Mesenchymal stem cell of Wharton's jelly (primary cell): ENCODE results near the genes ADAMTS4, FCGR3A, ATF6 and SH2D1B.

- CAGE, long polyA plus RNA: no peak
Observed at GRCh38 chr1:161195181-161195570, 3.7 kb downstream of the ADAMTS4 start.

GRCh38 chr1:161198827-161199503, at the start of gene ADAMTS4:
Gene ADAMTS4, minus strand, starts transcription at chr1:161199054.
- CAGE, long polyA plus RNA: no peak

DNA sequence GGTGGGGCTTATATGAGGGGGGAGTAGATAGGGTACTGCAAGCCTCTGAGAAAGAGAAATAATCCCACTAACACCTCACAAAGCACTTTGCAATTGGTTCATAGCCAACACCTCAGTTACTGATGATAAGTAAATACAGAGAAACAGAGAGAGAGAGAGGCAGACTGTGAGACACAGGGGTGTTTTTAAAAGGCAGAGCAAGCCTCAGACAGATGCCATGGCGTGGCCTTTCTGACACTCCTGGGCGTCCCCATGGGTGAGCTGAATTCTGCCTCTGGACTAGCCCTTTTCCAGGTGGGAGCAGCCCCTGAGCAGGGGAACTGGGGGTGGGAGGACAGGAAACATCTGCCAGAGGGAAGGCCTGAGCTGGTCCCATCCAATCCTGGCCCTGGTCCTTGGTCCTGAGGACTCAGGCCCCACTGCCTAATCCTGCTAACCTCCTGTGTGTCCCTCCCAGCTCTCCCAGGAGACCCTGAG, 6.1 kb downstream of the FCGR2A start:
- CAGE, long polyA plus RNA: no peak

DNA sequence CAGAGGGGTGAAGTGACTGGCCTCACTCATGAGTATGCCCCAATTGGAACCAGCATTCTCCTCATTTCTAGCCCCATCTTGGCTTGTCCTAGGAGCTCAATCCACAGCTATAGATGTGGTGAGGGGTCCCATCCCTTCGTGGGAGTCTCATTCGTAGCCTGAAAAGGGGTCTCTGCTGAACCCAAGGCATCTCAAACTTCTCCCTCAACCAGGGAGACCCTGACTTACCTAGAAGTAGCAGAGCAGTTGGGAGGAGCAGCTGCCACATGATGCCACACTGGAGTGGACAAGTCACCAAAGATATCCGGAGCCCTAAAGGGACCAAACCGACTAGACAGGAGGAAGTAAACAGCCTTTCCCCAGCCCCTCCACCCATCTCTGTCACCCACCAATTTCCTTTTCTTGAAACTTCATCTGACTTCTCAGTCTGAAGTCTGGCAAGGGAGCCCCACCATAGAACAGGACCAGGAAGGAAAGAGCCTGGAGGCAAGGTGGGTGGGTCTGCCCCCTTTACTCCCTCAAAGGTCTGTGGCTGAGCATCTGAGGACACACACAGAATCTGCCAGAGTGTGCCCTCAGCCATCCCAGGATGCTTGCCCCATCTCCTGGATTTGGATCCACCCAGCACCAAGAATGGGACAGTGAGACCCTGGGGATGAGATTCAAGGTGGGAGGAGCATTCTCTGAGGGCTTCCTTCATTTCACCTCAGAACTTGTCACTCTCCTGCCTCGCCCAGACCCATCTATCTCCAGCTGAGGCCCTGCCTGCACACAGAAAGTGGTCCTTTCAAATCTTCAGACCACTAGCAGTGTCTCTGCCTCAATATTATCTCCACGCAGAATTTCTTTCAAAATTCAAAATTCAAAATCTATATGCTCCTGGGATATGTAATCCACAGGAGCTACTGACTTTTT, at the start of gene FCGR3A:
FCGR3A (minus strand) TSS at position 350 of the 915 bp plus-strand sequence.
- CAGE, long polyA plus RNA: no peak

- CAGE, long polyA plus RNA: no peak
Observed at GRCh38 chr1:161623727-161624223, 7.2 kb downstream of the FCGR3B start.

- CAGE, long polyA plus RNA: no peak
Observed at GRCh38 chr1:161765907-161767072, at the start of gene ATF6. Gene ATF6, plus strand, starts transcription at chr1:161766320.

GRCh38 chr1:161819418-161819921, 53.4 kb downstream of the ATF6 start:
- CAGE, long polyA plus RNA: no peak

DNA sequence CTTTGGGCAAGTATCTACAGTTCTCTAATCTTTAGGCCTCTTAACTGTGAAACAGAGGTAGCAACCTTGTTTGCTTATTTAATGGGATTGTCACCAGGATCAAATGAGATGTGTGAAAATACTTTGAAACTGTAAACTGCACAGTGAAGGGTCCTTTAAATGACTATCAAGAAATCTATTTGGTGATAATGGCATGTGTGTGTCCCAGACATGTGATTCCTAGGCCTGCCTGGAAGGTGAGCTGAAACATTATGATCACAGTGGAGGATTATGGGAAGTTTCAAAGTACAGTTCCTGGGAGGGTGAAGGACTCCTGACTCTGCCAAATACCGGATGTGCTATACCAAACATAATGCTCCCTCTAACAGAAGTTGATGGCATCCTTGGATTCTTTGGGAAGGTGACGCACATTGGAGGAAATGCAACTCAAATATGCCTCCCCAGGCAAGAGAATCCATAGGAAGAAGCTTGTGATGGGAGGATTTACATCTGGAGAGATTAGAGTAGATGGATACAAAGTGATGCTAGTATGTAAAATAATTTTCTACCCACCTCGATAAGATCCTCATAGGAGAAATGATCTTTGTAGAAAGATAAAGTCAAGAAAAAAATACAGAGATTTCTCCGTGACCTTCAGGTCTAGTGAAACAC, 62.5 kb downstream of the NOS1AP start:
- CAGE, long polyA plus RNA: no peak

DNA sequence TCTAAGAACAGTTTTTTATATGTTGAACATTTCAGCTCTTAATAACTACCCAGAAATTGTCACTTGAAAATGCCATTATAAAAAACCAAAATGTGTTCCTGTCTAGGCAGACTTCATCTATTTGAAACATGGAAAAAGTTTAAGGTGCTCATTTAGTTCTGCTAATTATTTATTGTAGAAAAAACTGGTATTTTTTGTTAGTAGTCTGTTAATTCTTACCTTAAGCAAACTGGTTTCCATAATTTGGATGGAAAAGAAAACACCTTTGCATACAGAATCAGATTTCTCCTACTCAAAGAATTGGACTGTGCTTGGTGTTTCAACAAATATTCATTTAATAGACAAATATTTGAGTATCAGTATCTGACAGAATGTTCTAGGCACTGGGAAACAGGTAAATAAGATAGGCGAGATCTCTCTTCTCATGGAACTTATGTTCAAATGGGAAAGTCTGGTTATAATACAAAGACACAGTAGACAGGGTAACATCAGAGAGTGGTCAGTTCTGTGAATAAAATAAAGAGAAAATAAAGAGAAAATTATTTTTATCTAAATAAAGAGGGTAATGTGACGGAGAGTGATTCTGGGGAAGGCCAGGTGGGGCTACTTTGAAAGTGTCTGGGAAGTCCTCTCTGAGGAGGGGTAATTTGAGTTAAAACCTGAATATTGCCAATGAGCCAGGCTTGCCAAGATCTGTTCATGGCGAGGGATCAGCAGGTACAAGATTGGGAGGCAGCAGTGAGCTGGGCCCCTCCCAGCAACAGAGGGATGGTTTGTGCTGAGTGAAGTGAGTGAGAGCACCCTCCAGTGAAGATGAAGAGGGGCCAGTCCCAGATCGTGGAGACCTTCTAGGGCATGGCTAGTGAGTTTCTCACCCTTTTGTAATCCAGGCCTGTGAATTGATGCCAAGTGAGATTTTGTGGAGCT, 120.0 kb downstream of the NOS1AP start:
- CAGE, long polyA plus RNA: no peak

- CAGE, long polyA plus RNA: no peak
Observed at GRCh38 chr1:162363869-162364191, 12.8 kb downstream of the SPATA46 start.

GRCh38 chr1:162368267-162368934, 8.3 kb downstream of the SPATA46 start:
- CAGE, long polyA plus RNA: no peak

DNA sequence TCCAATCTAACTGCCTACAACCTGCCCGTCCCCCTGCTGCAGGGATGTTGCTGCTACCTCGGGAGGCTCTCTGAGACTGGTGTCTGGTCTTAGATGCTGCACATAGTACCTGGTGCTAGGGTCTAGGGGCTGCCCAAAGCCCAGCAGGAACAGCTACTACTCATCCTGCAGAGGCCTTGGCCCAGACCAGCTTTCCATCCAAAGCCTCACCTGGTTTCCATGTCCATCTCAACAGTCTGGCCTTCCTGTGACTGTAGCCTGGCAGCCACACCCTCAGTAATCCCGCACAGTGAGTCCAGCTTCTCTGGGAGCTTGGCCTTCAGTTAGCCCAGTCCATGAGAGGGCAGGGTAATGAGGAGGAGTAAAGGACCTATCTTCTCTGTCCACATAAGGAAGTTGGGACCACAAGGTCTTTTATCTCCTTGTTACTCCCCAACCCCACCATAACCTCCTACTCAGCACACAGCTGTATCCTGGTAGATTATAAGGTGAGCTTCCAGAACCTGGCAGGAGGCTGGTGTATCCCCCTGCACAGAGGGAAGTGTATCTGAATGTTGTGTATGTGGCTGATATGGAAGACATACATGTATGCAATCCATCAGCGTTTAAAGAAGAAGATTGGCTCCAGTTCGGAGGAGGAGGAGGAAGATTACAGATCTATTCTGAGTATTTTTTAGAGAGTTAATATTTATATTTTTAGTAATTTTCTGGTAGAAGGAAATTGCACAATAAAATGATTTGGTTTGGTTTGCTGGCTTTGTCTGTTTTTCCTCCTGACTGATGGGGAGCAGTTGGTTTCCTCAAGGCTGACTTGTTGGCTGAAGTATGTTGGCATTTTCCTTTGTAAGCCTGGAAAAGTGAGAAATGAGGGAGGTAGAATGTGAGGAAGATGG, 4.8 kb downstream of the C1orf226 start:
- CAGE, long polyA plus RNA: no peak

- CAGE, long polyA plus RNA: no peak
Observed at GRCh38 chr1:162412026-162412361, at the start of gene SH2D1B. Gene SH2D1B, minus strand, starts transcription at chr1:162412136.

DNA sequence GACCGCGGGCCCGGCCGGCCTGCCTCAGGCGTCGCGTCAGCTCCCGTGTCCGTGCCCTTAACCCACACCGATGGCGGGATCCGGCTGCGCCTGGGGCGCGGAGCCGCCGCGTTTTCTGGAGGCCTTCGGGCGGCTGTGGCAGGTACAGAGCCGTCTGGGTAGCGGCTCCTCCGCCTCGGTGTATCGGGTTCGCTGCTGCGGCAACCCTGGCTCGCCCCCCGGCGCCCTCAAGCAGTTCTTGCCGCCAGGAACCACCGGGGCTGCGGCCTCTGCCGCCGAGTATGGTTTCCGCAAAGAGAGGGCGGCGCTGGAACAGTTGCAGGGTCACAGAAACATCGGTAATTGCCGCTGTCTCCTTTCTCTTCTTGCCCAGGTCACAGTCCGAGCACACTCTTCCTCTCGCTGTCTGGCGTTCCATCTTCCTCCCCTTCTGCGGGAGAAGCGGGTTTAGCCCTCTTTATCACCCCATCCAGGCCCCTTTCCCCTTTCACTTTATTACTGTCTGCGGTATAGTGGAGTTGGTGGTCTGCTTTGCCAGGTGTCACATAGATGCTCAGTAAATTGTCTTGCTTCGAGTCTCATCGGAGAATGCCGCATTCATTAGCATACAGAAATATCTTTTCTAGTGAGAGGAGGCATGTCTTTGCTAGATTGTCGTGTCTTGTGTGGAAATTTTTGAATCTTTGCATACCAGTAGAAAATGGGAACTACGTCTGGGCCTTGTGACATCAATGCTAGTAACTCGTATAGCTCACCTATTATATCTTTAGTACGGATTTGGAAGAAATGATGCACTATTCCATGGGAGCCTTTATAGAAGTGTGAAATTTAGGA, 530 bp downstream of the UHMK1 start:
- CAGE, long polyA plus RNA: no peak

GRCh38 chr1:162499972-162500365, 2.4 kb downstream of the UHMK1 start:
- CAGE, long polyA plus RNA: no peak

DNA sequence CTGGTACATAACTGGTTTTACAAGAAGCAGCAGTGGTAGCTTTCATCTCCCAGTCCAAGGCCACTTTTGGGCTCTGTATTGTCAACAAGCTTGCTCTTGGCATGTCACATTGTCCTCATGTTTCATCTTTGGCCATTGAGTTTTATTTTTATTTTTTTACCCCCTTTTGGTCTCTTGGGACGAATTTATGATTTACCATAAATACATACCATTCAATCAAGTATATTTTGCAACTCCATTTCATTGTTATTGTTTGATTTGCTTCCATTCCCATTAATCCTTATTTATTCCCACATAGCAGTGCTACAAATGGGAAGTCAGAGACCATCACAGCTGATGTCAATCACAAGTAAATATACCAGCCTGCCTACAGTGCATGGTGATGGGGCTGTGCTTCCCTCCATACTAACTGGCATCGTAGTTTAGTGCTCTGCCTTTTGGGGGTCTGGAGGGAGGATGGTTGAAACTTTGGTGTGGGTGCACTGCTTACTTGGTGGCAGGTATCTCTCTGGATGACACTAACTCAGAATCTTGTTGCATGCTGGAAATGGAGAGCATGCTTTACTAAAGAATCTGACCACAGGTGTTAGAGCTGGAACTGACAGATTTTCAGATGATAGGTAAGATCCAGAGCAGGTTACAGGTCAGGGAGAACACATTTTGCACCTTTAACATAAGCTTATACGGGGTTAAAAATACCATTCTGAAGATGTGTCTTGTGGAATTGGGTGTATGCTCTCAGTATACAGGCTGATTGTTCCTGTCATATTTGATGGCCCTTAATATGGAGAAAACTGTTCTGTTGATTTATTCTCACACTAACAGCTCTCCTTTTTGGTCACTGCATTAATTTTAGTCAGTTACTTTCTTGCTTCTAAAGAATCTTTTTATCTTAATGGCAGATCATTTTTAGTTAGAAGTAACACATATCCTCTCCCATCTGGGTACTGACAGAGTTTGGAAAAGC, 31.2 kb downstream of the UAP1 start:
- CAGE, long polyA plus RNA: no peak

DNA sequence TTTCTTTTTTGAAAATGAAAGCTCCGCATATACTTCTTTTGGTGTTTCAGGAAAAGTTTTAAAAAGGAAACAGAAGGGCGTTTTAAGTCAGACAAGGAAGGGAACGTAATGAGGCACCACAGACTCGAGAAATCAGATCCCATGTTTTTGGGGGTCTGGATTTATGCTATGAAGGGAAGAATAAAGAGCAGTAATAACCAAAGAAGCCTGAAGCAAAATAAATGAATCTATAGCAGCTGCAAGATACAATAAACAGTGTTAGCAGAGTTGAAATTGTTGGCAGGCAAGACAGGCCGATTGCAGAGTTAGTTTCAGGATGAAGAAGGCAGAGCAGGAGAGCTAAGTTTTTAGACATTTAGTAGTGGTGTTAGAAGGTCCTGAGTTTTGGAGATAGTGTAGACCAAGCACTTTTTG, 408 bp downstream of the DDR2 start:
- CAGE, long polyA plus RNA: no peak

DNA sequence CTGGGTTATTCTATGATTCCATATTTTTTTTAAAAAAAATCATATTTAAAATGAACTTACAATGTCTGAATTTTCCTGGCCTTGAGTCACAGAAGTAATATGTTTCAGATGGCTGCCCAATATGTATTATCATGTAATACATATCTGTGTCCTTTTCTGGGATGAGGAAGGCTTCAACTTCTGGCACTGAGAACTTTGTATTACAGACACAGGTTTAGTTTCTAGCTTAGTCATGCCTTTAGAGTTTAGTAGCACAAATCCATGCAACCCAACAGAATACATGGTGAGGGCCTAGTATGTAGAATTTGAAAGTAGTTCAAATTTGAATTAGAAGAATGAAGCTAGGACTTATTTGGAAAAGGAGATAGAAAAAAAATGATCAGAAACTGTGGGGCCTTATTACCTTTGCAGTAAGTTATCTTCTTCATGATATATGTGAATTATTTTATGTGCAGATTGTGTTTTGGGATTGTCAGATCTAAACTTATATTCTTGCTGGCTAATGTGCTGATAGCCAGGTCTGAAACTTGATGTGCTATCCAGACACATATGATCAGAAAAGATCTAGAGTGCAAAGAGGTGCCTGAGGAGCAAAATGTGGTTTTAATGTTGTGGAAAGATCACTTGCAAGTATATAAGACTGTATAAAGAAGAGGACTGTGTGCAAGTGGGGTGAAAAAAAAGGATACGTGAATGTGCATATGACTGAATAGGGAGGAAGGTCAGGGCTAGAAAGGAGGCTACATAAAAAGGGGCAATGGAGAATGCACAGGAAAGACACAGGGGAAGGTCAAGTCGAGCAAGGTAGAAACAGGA, 7.6 kb upstream of the HSD17B7 start:
- CAGE, long polyA plus RNA: no peak

DNA sequence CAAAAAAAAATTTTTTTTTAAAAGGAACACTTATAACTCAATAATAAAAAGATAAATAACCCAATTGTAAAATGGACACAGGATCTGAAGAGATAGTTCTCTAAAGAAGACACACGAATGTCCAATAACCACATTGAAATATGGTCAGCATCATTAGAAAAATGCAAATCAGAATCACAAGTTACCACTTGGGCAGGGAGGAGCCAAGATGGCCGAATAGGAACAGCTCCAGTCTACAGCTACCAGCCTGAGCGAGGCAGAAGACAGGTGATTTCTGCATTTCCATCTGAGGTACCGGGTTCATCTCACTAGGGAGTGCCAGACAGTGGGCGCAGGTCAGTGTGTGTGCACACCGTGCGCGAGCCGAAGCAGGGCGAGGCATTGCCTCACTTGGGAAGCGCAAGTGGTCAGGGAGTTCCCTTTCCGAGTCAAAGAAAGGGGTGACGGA, 100.0 kb upstream of the PBX1 start:
- CAGE, long polyA plus RNA: no peak

- CAGE, long polyA plus RNA: no peak
Observed at GRCh38 chr1:164579264-164579838, 20.4 kb downstream of the PBX1 start.